HT1080 (cell line): ENCODE data around the gene SYAP1.

DNA sequence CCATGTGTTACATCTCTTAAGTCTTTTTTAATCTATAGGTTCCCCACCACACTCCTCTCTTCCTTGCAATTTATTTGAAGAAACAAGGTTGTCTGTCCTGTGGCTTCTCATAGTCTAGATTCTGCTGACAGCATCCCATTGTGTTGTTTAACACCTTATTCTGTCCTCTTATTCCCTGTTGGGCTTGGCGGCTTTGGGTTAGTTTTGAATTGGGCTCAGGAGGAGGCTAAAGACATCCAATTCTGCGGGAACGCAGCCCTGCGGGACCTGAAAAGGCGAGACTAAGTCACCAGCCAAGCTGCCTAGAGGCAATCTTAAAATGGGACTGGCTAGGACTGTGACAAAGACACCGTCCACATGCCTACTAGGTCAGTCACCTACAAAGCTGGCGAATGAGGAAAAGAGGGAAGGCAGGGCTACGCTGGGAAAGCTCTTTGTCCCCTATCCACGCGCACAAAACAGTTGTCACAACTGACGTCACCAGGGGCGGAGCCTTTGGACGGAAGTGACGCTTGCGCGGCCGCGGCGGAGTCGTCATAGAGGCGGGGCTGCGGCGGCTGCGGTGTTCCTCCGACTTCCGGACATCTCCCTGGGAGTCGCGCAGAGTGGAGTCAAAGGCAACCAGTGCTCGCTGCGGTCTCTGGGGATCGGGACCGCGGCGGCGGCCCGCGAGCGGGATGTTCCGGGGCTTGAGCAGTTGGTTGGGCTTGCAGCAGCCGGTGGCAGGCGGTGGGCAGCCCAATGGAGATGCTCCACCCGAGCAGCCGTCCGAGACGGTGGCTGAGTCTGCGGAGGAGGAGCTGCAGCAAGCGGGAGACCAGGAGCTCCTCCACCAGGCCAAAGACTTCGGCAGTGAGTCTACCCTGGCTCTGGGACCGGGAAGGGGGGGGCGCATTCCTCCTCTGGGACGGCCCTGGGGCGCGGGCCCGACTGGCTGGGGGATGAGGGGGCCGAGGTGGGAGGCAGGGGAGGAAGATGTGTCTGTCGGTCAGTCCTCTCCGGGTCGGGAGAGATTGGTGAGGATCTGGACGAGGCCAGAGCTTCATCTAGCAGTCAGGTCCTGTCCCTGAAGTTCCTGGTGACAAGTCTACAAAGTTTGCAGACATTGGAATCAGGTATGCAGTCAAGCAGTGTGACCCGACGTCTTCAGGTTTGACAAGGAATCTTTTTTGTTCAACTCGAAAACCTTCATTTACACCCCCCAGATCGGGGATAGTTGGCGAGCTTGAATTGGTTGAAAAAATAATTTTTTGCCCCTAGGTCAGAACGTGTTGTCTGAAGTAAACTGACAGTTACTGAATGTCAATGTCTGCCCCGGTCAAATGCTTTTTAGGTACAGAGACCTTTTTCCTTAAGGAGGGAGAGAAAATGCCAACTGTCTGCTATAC is at the start of gene SYAP1:
TSS of gene SYAP1 (plus strand) at position 565 of the 1,388 bp plus-strand sequence.
RAMPAGE:
- cytosol, long total RNA = start-site peak on the plus strand centred at position 598 of the sequence, 73 bp wide, 1,079 and 2,231 reads in 2 replicates
- long total RNA = start-site peak on the plus strand centred at position 605 of the sequence, 39 bp wide, 169 reads
- nucleus, long total RNA = start-site peak on the plus strand centred at position 599 of the sequence, 20 bp wide, 221 and 80 reads in 2 replicates

DNA sequence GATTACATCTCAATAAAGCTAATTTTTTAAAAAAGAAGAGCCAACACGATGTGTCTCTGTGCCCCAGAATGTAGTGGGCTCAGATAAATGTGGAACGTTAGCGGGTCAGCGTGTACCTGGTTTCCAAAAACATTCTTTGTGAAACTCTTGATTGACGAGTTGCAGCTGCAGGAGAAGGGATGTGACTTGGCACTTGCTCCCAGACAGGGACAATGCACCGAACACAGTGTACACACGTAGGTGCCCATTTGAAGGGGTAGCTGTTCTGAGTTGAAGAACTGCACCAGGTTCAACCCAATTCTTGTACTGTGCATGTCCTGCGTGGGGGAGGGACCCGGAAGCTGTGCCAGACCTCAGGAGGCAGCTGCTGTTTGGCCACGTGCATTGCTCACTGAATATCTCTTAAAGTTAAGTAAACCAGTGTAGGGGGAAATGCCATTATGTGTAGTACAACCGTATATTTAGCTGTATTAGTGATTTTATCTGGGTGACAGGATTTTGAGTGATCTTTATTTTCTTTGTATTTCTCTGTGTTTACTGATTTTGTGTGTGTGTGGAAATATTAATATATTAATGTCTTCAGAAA is 12.0 kb upstream of the RBBP7 start:
RAMPAGE:
- cytosol, long total RNA = no peak
- long total RNA = no peak
- nucleus, long total RNA = no peak

GRCh38 chrX:17567180-17567957 is 169.9 kb upstream of the SCML1 start:
RAMPAGE:
- cytosol, long total RNA = no peak
- long total RNA = no peak
- nucleus, long total RNA = no peak

DNA sequence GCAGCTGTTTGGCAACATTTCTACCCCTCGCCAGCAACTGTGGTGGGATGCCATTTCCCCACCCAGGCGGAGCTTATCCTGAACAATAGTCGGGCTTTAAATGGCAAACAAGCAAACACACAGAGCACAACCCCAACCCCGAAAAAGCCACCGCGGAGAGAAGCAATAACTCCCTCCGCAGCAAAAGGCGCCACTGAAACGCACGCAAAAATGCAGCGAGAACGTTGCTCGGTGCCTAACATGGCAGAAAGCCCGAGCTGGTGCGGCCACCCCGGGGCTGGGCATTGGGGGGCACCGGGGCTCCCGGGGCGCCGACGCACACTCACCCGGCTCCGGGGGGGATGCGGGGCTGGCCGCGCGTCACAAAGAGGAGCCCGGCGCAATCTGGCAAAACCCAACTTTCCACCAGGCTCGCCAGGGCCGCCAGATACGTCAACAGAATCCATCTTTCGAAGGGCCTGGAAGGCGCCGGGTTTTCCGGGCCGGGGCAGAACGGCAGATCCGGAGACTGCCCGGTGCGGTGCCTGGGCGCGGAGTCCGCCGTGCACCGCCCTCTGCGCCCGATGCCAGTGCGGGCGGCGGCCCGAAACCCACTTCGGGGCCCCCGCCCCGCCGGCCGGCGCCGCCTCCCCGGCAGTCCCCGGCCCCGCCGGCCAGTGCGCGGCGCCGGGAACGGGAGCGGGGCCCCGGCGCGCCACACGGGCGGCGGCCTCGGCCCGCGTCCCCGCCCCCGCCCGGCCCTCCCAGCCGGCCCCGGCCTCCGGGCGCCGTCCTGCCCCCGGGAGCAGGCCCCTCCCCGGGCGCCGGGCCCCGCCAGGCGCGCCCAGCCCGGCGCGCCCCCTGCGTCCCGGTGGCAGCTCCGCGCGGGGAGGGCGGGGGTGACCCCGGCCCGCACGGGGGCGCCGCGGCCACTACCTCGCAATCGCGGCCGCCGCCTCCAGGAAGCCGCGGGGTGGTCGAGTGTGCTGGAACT is 629 bp downstream of the RAI2 start:
RAMPAGE:
- cytosol, long total RNA = no peak
- long total RNA = no peak
- nucleus, long total RNA = no peak

DNA sequence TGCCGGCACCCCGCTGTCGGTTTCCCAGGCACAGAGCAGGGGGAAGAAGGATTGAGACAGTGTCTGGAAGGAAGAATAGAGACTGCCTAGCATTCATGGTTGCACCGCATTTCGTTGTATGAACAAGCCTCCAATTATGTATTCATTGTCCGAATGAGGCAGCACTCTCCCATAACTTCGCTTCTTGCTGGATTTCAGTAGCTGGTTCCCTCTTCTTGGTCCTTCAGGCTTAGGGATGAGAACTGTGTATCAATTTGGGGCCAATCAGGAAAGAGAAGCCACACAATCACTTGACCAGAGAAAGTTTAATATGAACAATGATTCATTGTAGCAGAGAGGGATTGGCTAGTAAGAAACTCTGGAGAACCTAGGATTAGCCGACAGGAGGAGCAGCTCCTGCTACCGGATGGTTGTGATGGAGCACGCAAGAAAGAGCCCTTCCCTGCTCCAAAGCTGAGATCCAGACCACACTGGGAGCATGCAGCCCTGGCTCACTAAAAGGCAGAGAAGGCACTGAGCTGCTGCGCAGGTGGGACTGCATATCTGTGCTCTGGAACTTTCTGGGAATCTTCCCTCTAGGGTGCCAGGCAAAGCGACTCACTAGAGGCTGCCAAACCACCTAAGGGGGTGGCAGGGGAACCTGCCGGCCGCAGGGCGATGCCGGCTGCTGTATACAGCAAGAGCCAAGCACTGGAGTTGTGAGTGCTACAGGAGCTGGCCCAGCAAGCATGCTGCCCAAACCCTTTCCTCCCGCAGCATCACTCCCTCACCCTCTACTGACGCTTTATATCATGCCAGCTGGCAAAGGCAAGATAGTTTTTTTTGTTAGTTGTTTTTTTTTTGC is 30.4 kb upstream of the CDKL5 start:
RAMPAGE:
- cytosol, long total RNA = no peak
- long total RNA = no peak
- nucleus, long total RNA = no peak

DNA sequence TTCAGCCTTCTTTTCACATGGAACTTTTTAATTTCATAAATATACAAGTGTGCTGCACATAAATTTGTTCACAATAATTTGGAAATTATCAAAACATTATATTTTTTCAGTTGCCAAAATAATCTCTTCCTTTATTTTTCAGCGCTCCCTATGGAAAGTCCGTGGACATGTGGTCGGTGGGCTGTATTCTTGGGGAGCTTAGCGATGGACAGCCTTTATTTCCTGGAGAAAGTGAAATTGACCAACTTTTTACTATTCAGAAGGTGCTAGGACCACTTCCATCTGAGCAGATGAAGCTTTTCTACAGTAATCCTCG is 84.1 kb downstream of the RS1 start:
RAMPAGE:
- cytosol, long total RNA = no peak
- long total RNA = no peak
- nucleus, long total RNA = no peak

DNA sequence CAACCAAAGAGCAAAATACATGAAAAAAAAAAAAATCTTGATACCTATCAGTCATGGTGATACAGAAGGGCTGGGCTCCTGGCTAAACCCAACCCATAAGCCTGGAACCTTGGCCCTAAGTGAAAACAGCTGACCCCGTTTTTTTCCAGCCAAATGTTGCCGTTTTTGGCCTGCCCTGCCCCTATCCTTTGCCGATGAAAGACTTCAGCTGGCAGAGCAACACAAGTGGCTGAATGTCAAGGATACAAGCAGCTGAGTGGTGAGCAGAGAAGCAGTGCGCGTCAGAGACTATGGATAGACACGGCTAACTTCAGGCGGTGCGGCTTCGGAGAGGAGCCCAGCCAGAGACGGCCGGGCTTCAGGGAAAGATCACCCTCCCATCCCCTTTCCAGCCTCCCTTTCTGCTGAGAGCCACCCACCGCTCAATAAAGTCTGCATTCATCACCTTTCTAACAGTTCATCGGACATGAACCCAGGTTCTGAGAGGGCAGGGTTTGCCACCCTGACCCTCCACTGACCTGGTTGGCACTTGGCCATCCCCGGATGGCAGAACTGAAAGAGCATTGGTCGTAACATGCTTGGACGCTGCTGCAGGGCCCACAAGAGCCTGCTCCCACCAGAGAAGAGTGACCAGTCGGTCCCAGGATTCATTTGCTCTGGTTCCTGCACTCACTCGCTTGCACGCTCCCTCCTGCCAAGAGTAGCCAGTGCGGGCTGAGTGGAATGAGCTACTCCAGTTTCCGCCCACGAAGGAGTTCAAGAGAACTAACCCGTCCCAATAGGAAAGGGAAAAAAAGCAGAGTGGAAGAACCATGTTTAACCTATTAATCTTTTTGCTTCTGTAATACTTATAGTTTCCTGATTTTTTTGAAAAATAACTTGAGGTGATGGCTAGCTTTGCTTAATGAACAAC is 125.8 kb downstream of the PPEF1 start:
RAMPAGE:
- cytosol, long total RNA = no peak
- long total RNA = no peak
- nucleus, long total RNA = no peak

RAMPAGE:
- cytosol, long total RNA = no peak
- long total RNA = no peak
- nucleus, long total RNA = no peak
Observed at GRCh38 chrX:18872916-18873722, 110.8 kb downstream of the PHKA2 start.

DNA sequence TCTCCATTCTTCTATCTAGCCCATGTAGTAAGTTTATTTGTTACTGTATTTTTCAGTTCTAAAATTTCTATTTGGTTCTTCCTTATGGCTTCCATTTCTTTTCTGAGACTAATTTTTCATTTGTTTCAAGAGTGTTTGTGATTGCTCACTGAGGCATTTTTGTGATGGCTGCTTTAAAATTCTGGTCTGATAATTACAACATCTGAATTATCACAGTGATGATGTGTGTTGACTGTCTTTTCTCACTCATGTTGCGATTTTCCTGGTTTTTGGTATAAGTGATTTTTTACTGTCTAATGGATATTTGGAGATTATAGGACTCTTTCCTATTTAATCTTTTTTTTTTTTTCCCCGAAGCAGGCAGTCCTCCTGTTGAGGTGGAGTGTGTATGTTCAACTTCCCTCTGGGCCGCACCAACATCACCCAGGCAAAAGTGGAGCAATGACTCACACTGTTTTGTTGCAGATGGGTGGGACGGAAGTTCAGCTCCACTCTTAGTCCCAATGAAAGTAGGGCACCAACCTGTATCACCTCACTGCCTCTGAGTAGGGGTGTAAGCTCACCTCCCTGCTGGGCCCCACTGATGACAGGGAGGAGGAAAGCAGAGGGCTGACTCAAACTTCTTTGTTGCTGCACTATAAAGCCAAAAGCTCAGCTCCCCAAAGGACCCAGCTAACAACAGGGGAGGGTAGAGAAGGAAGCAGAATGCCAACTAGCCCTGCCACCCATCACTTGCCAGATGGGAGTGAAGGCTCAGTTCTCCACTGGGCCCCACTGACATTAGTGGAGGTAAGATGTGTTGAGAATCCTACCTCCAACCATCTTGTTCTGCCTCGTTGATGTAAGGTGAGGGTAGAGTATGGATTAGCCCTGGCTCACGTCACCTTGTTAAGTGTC is 14.4 kb downstream of the RPS6KA3 start:
RAMPAGE:
- cytosol, long total RNA = no peak
- long total RNA = no peak
- nucleus, long total RNA = no peak

DNA sequence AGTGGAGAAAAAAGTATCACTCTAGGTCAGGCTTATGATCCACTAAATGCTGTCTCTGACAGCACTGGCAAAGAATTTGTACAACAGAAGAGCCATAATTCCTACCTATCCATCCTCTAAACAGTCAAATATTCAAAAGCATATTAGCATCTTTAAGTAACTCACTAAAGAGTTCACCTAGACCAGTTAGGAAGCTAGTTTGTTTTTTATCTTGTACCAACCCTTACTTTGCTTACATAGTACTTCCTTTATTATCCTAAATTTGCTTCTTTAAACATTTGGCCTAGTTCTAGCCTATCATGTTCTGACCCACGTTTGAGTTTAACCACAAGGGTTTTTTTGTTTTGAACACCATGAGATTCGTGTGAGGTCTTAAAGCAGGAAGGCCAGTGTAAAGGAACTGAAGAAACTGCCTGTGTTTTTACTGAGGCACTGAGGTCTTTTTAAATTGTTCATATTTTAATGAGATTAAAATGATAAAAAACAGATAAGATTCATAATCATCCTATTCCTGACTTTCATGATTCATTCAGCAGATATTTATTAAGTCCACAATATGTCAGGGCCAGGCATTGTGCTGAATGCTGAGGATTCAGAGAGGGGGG is 3.4 kb downstream of the RPS6KA3 start:
RAMPAGE:
- cytosol, long total RNA = no peak
- long total RNA = no peak
- nucleus, long total RNA = no peak

GRCh38 chrX:20377952-20378437 is 111.3 kb upstream of the RPS6KA3 start:
RAMPAGE:
- cytosol, long total RNA = no peak
- long total RNA = no peak
- nucleus, long total RNA = no peak

RAMPAGE:
- cytosol, long total RNA = no peak
- long total RNA = no peak
- nucleus, long total RNA = no peak
Observed at GRCh38 chrX:21374832-21375414, 705 bp downstream of the CNKSR2 start.

GRCh38 chrX:21678106-21678379 is 19.9 kb upstream of the KLHL34 start:
RAMPAGE:
- cytosol, long total RNA = no peak
- long total RNA = no peak
- nucleus, long total RNA = no peak

DNA sequence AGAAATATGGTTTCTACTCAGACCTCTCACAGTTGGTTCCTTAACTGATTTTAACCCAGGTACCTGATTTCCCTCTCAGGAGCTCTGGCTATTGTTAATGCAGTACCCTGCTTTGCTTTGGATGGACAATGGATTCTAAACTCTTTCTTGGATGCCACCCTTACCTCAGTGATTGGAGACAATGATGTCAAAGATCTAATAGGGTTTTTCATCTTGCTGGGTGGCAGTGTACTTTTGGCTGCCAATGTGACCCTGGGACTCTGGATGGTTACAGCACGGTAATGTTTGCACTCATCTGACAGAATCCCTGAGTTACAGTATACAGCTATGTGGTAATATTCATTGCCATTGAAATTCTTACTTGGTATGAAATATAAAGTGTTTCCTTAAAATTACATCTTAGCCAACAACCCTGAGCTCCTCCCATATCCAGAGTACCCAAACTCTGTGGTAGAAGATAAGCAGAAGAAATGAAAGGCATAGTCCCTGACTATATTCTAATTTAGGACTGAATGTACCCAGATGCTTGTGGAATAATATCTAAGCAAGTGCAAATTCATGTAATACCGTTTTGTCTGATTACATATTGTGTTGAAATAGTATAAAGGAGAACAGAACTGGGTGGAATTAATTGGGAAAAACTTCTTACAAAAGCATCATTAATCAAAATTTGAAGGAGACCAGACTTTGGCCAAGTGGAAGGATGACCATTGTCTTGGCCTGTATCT is 26.8 kb downstream of the YY2 start:
RAMPAGE:
- cytosol, long total RNA = no peak
- long total RNA = no peak
- nucleus, long total RNA = no peak

DNA sequence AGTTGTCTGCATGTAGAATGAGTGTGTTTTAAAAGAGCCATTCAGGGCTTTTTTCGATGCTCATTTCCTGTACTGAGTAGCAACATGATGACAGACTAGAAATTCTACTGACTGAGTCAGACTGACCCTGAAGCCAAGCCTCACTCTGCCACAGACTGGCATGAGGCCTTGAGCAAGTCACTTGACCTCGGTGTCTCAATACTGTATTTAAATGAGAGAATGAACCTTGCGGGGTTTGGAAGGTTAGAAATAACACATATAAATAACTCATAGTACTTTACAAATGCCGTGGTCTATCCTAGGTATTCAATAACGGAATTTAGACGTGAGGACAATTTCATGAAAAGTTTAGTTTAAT is 7.9 kb upstream of the SMS start:
RAMPAGE:
- cytosol, long total RNA = no peak
- long total RNA = no peak
- nucleus, long total RNA = no peak

DNA sequence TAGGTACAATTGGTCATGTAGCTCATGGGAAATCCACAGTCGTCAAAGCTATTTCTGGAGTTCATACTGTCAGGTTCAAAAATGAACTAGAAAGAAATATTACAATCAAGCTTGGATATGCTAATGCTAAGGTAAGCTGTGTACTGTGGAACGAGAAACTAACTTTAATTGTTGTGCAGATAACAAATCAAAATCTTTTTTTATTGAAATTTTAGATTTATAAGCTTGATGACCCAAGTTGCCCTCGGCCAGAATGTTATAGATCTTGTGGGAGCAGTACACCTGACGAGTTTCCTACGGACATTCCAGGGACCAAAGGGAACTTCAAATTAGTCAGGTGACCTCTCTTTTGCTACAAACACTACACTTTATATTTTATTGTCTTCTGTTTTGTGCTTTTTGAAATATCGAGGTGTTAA is 2.7 kb downstream of the EIF2S3 start:
RAMPAGE:
- cytosol, long total RNA = no peak
- long total RNA = no peak
- nucleus, long total RNA = no peak

DNA sequence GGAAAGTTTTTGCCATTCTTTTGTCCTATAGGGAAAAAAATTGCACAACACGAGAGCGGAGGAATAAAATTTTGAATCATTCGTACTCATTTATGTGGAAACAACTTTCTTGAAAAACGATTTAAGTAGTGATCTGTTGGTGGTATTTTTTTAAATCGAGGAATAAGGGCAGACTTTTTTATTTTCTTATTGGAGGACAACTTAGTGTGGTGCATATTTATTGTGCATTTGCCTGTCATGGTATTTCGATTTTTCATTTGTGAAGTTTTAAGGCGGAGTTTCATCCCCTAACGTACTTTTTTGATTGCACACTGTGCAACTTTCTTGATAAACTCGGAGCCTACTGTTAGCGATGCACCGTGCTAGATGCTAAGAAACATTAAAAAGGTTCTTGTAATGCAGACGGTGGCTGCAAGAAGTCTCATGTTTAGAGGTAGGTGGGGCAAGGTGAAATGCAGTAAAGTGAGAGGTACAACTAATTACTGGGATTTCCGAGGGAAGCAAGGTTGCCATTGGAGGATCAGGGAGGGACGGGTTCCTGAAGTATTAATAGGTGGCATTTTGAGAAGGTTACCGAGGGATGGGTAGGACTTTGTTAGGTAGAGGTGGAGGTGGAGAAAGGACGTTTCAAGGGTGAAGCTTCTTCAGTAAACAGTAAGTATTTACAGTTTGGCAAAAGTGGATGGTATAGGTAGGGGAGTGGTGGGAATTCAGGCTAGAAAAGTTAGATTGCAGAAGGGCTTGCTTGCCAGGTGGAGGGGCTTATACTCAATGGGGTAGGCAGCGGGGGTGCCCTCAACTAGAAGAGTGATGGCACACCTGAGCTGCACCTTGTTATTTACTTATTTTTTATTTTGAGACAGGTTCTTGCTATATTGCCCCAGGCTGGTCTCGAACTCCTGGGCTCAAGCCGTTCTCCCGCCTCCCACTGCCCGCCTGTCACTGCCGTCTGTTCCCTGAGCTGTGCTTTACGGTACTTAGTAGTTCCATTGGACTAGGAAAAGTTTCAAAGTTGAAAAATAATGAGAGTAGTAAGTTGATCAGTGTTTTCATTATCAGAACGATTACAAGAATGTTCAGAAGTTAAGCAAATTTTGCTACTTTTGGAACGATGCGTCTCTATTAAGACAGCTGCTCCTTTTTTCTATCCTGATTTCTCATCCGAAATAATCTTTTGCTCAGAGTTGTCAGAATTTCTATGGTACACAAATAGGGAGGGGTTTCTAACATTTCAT is 1.7 kb downstream of the ZFX start:
RAMPAGE:
- cytosol, long total RNA = no peak
- long total RNA = no peak
- nucleus, long total RNA = no peak

DNA sequence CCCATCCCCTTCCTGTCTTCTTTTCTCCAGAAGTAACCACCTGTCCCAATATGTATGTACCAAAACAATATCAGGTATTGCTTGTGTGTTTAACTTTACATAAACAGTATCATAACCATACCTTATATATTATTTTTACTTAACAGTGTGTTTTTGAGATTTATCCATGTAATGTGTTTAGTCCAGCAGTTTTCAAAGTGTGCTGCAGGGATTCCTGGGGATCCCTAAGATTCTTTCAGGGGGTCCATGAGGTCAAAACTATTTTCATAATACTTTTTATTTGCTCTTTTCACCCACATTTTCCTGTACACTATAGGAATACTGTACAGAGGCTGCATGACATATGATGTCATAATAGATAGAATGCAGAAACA is 4.8 kb downstream of the ZFX start:
RAMPAGE:
- cytosol, long total RNA = no peak
- long total RNA = no peak
- nucleus, long total RNA = no peak

DNA sequence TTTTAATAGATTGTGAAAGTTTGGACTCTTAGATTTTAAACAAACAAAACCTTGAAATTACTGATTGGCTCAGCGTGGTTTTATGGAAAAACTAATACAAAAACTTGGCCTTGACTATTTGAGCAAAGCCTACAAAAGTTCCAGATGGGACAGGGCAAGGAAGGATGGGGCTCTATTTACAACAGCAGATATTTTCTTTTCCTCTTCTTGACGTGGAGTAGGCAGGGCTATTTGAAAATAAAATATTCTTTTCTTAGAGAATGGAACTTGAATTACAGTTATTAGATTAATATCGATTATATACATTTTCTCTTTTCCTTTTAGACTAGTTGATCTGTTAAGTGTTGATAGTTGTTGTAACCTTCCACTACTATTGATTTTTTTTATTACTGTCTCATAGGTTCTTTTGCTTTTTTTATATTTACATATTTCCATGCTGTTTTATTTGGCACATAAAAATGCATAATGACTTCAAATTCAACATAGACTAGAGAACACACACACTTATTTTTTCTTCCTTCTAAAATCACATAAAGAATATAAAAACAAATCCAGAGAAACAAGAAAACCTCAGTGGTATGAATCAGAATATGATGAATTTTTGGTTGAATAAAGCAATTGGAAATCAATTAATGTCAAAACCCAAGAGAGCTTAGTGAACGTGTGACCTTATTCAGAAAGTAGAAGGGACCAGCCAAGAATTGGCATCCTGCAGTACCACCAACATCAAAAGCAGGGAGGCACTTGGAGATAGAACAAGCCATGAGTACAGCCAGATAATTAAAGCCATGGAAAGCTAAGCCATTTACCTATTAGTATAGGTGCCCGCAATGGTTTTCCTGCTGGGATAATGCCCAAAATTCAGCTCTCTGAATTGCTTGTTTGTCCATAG is 16.9 kb downstream of the ZFX start:
RAMPAGE:
- cytosol, long total RNA = no peak
- long total RNA = no peak
- nucleus, long total RNA = no peak

DNA sequence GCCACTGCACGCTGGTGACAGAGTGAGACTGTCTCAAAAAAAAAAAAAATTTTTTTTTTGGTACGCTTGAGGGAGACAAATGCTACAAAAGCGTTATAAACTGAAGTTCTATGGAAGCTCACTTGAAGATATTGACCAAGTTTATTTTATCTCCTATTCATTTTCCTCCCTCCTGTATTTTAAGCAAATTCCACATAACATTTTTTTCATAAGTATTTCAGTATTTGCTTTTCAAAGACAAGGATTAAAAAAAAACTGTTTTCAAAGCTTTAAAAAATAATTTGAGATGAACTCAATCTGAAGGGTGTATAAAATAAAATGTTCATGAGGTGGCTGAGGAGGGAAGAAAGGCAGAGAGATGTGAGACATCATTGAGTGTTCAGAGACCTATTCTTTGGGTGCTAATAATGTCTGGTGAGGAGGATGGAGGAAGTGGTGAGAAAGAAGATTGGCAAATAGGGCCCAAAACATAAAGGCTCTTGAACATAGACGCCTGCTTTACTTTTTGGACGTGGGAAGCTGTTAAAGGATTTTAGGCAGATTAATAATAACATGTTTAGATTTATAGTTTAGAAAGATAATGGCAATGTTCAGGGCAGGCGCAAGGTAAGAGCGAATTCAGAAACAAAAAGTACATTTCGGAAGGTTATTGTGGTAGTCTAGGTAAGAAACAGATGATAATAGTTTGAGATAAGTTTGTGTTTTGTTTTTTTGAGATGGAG is 38.8 kb downstream of the ZFX start:
RAMPAGE:
- cytosol, long total RNA = no peak
- long total RNA = no peak
- nucleus, long total RNA = no peak